Endothelial cell (in vitro differentiated cells): ENCODE measurements around a stretch of chr3.

GRCh38 chr3:71065467-71065728 lies 518.1 kb downstream of the FOXP1 start:
- PRO-cap = bidirectional peak, plus-strand start at chr3:71065540, minus-strand start at chr3:71065673

- PRO-cap = no peak
Observed at GRCh38 chr3:71102611-71103532, 480.7 kb downstream of the FOXP1 start.

DNA sequence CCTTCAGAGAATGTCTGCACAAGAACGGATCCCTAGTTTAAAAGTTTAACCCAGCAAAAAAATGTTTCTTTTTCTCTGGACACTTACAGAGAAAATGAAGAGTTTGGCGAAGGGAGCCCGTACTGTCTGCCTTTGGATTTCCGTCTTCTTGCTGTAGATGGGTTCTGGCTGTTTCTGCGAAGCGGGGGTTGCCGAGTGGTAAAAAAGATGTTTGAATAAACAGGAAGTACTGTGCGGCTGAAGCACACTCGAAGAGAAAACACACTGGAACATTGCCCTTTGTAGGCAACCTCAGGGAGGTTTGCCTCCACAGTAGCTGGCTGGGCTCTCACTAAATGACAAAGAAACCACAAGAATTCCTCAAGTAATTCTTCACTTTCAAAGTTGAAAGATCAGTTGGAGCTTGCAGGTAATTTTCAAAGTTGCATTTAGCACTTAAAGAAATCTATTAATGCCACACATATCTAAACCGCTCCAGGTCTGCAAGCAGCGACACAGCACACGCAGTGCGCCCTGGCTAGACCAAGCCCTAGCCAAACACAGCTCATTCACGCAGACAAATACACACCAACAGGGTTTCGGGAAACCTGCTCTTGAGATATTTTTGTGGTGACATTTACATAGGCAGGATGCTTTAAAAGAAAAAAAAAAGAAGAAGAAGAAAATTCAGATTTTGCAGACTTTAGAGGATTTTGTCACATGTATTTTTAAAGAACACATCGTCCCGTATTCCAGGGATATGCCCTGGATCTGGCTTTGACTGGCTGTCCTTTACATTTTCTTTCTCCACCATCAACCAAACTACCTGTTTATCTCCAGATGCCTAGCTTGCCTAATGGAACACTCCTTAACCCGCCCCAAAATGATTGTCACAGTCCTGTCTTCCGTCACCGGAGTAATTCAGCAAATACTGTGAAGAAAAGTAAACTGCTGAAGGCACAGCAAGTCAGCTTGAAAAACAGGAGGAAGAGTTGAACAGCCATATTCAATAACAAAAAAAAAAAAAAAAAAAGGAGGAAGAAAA lies 452.8 kb downstream of the FOXP1 start:
- PRO-cap = bidirectional peak, plus-strand start at position 272 of the sequence, minus-strand start at position 176 of the sequence

DNA sequence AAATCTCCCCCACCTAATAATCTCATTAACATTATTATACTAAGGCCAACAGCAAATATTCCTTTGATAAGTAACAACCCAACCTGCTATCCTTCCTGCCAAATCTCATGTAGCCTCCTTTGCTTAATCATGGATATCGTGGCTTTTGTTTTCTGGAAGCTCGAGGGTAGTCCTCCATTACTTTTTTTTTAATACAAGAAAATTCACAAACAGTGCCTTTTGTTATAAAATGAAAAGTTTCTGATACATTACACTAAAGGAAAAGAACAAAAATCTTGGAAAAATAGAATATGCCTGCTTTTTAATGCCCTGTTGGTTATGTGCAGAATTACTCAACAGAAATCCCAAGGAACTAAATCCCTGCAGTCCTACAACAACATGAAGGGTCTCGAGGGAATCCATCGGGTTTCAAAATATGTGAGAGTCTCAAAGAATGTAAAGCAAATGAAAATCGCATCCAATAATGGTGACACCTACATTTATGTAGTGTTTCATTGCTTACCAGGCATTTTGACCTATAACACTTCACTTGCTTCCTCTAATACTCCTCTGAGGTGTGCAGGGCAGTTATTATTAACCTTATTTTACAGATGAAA lies 411.4 kb downstream of the FOXP1 start:
- PRO-cap = no peak

DNA sequence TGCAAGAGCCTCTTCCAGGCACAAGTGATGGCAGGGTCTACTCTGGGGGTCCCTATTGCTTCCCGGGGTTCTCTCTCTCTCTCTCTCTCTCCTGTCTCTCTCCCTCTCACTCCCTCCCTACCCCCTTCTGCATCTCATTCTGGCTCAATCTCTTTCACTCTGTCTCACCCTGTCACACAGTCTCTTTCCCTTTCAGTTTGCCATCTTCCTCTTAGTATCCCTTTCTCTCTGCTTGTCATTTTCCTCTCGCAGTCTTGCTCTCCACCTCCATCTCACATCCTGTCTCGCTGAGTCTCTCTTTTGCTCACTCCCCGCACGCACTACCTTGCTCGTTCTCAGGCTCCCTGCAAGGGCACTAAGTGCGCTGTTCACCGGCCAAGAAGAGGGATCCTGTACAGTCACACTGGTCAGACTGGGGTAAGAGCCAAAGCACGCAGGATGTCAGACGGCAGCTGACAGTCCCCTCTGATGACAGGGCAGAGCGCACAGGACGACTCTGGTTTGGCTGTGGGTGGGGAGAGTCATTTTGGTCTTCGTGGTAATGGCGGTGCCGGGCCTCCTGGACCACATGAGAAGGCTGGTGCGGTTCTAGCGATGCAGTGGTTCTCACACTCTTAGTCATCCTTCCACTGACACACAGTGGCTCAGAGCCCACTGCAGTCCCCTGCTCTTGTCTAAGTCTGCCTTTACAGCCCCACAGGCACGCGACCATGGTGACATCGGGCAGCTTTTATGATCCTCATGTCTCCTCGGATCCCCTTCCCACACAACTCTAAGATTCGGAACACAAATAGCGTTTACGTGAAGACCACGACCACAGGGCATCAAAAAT lies 356.8 kb downstream of the FOXP1 start:
- PRO-cap = no peak

DNA sequence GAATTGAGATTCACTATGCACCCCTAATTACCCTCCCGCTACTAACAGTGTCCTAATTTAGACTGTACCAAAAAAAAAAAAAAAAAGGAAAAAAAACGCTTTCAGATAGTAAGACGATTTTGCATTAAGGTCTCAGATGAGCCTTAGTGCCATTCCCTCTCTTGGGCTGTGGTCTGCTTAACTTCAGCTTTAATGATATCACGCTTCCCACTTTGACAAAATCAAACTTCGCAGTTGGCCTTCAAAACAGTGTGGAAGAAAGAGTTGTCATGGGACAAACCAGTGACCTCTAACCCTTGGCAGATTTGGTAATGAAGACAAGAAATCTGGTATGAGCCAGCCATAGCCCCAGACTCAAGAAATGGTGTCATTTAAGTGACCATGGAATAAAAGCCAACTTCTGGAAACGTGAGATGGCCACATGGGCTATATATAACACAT lies 262.5 kb downstream of the FOXP1 start:
- PRO-cap = no peak

DNA sequence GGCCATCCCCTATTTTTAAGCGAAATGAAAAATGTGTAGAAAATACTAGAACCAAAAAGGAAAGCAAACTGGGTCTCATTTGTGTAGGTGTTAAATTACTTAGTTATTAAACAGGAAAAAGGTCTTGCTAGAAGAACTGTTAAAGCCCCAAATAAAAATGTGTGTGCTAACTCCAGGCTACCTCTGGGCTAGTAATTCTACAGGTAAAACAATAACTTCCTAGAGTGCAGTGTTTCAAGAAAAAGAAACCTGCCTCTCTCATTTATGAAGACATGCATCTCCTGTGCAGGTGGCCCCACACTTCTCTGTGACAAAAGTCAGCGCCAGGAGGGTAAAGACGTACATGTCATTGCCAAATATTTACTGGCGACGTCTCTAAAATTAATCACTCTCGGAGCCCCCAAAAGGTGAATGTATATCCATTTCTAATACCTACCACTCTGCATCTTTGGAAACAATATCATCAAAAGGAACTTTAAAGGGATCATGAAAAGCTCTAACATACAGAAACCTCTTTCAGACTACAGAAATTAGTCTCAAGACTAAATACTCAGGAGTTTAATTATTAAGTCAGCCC lies 131.7 kb downstream of the FOXP1 start:
- PRO-cap = no peak

DNA sequence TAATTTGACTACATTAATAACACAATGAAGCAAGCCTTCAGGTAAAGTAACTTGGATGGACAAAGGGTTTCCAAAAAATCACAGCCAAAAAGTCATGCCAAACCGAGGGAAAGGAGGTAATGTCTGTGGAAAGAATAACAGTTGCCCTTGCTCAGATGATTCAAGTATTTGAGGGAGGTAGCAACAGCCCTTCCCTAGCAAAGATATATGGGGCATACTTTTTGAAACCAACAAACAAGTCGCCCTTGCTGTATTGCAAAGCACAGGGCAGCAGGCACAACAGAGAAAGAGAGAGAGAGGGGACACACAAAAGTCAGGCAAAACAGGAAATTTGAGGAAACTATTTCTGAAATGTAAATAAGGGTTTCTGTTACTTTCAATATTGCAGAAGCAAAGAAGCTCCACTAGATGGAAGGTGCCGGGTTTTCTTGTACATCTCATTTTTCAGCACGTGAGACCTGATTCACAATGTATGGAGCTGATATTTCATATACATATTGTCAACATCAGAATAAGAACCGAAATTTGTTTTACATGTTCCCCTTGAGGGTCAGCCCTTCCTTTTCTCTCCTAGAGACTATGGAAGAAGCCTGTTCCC lies 127.5 kb downstream of the FOXP1 start:
- PRO-cap = no peak

- PRO-cap = no peak
Observed at GRCh38 chr3:71511108-71511593, 72.4 kb downstream of the FOXP1 start.

DNA sequence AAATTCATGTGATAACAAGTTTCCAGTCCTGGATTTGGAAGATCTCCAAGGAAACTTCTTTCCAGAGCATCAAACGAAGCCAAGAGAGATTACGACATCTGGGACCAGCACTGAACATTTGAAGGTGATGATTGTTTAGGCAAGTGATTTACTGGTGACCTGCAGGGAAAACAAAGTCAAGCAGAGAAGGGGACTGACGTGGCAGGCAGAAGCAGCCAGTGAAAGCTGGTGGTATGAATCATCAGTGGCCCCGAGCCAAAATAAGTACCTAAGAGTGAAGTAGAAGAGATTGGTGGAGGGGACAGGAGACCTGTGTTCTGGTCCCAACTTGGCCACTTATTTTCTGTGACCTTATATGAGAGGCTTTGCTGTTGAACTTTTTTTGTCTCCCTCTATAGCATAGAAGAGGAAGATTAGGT lies 339.1 kb upstream of the PROK2 start:
- PRO-cap = no peak

- PRO-cap = no peak
Observed at GRCh38 chr3:72150747-72151468, 366.0 kb upstream of the PROK2 start.

- PRO-cap = no peak
Observed at GRCh38 chr3:72189832-72190341, 404.9 kb upstream of the PROK2 start.

- PRO-cap = no peak
Observed at GRCh38 chr3:72317389-72317989, 530.8 kb downstream of the SHQ1 start.

DNA sequence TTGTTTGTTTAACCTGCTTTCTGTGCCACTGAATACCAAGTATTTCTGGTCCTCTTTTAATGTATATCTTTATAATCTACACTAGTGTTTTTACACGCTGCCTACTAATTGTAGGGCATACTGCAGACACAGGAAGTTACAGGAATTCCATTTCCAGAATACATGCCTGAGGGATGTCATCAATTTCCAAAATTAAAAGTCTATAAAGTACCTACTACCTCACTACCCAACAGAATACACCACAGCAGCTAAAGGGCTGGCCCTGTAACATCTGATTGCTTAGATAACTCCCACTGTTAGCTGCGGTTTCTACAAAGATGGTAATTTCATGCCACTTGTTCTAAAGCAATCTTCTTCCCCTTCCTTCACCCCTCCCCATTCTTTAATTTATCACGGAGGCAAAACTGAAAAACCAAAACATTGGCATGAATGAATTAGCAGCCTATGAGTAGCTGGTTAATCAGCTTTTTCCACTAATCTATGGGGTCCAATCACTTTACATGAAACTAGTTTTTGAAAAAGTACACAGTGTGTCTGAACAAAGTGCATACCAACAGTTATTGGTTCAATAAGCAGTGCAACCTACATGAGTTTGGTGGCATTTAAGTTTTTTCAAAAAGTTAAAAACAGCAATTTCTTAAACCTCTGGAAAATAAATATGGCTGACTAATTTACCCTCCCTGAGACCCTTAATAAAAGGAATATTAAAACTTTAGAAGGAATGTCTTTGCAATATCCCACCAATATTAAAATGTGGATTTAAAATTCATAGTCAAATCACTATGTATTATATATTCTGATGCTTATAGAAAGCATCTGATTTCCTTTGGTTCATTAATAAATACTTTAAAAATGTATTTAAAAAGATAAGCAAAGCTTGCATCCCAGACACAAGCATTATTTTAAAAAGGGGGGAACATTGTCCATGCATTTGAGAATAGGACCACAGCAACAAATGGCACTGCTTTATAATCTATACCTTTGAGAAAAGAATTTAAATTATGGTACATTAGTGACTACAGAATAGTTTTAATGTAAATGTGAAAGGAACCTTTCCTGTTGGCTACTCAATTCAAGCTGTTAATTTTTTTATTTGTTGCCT lies 472.4 kb downstream of the SHQ1 start:
- PRO-cap = no peak

DNA sequence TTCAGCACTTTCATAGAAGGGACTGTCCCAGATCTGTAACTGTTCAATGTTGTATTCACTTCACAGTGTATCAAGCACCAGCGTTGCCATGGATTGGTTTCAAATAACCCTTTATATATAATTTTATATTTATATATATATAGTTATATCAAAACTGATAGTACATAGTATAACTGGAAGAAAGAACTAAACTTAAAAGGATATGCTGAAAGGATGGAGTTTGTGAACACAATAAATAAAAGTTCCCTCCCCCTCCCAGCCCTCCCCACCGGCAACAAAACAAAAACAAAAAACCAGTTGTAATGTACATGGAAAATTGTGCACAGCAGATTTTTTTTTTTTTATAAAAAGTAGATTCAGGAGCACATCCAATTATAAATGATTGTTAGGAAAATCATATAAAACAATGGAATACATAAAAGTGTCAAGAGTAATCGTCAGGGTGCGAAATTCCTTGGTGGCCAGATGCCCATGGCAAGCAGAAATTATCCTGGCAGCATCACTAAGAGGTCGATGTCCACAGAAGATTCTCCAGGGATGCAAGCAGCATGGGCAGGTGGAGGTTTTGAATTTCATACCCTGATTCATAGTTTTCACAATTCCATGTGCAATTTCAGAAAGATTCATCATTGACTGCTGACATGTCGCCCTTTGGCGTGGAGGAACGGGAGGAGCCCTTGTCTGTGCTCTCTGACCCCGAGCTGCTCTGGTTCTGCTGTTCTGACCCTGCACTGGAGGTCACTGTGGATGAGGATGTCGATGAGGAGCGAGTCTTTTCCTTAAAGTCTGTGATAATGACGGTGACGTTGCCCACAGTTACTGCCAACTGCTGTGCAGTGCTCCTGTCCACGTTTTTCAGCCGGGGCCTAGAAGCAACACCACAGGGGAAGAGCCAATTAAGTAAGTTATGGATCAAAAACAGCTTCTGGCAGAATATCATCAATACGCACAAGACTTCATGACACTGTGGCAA lies 470.2 kb downstream of the SHQ1 start:
- PRO-cap = no peak

- PRO-cap = no peak
Observed at GRCh38 chr3:72549621-72550513, 298.4 kb downstream of the SHQ1 start.

- PRO-cap = no peak
Observed at GRCh38 chr3:72728570-72729215, 119.6 kb downstream of the SHQ1 start.

GRCh38 chr3:72967468-72967974 lies 29.1 kb upstream of the PPP4R2 start:
- PRO-cap = no peak

GRCh38 chr3:73028896-73030008 lies 32.2 kb upstream of the EBLN2 start:
- PRO-cap = no peak

- PRO-cap = no peak
Observed at GRCh38 chr3:73064710-73065753, 3.6 kb downstream of the EBLN2 start.